Neural progenitor cell (in vitro differentiated cells): ENCODE measurements around the genes PARD3 and CREM.

GRCh38 chr10:34750813-34751326 lies 64.2 kb downstream of the PARD3 start:
- RAMPAGE, long total RNA: no peak

DNA sequence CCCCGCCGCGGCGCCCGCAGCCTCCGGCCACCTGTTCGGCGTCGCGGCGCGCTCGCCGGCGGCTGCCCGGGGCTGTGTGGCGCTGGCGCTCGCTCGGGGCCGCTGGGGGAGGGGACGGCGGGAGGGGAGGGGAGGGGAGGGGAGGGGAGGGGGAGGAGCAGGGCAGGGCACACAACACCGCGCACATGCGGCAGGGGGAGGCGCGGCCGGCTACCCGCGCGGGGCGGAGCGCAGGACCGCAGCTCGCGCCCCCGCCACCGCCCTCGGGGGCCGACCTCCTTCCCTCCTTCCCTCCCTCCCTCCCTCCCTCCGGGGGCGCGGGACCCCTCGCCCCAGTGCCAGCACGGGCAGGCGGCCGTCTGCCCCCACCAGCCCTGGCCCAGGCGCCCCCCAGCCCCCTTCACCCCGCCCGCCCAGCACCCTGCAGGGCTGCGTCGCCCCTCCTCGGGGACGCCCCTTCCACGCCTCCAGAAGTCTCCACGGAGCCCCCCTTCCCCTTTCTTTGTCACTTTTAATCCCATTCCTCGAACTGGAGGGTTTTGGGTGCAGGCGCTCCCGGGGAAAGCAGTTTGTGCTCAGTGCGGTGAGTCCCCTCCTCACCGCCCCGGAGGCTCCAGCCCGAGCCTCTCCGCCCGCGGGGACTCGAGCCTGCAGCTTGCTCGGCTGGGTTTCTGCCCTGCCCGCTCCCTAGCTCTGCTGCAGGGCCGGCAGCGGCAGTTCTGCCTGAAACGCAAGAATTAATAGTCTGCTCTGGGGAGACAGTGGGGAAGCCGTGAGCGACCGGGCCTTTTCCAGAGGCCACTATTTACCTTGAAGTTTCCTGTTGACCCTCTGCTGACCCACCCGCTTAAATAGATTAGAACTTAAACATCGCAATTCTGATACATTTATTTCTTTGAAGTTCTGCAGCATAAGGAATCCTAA lies at the start of gene PARD3:
TSS of gene PARD3 (minus strand) at position 78 of the 924 bp plus-strand sequence.
- RAMPAGE, long total RNA: no peak

DNA sequence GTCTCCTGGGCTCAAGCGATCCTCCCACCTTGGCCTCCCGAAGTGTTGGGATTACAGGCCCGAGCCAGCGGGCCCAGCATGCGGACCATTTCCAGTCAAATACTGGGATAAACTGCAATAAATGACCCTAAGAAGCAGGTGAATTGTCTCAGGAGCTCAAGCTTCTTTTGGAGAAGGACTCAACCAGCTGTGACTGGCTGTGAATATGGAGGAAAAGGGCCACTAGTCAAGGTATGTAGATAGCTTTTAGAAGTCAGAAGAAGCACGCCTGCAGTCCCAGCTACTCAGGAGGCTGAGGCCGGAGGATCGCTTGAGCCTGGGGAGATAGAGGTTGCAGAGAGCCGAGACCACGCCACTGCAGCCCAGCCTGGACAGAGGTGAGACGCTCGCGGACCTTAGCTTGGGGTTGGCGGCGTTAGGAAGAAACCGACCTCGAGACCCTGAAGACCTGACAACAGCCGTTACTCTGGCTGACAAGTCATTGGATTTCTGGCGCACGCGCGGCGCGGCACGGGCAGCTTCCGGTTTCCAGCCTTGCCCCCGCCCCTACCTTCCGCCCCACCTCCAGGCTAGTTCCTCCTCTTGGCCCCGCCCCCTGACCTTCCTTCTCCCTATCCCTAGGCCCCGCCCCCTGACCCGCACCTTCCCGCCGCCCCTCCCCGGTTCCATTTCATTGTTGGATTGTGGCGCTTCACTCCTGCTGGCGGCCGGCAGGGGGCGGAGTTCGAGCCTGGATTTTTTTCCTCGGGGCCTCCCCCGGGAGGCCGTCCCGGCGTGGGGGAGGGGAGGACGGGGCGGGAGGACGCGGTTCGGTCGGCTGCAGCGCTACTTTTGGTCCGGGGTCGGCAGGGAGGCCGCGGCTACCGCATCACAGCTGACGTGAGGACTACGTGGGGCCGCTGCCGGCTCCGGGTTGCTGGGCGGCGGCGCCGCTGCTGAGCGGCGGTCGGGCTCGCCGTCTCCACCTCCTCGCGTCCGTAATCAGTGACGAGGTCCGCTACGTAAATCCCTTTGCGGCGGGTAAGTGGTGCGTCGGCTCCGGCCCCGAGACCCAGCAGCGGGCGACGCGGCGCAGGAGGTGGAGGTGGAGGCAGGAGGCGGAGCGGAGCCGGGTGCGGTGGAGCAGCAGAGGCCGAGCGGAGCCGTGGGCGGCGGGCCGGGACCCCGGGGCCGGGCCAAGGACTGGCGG lies at the start of gene CREM:
TSS of gene CREM (plus strand) at position 673 of the 1,189 bp plus-strand sequence.
- RAMPAGE, long total RNA: no peak

DNA sequence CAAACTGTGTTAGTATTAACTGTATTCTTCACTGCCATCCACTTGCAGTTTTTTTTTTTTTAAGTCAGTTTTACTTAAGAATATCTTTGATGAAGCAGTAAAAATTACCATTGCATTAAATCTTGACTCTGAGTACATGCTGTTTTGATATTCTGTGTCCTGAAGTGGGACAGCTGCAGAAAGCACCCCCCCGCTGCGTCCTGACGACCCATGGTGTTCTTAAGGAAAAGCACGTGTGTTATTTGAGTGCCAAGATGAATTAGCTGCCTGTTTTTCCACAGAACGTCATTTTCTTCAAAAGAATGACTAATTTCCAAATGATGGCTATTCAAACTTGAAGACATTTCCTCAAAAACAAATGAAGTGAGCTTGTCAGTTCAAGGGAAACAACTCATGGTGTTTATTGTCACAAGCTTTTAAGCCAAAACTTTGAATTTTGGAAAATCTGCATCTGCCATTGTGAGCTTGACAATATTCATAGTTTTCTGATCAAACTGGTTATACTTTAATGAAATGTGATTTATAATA lies 45.9 kb downstream of the CREM start:
- RAMPAGE, long total RNA: no peak

- RAMPAGE, long total RNA: no peak
Observed at GRCh38 chr10:35212633-35213360, 86.2 kb downstream of the CREM start.

DNA sequence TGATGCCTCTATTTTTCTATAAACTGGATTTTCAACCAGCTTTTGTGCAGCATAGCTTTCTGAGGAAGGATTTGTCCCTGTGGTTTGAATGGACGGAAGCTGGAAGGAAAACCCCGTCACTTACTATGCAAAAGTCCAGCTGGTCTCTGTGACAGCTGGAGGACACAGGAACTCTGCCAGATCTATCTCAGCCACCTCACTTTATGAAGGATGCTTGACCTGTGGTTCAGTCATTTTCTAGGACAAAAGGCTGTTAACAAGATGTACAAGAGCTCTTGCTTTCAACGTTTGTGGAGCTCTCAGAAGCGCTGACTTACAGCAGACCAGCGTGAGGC lies 90.8 kb downstream of the CREM start:
- RAMPAGE, long total RNA: no peak

DNA sequence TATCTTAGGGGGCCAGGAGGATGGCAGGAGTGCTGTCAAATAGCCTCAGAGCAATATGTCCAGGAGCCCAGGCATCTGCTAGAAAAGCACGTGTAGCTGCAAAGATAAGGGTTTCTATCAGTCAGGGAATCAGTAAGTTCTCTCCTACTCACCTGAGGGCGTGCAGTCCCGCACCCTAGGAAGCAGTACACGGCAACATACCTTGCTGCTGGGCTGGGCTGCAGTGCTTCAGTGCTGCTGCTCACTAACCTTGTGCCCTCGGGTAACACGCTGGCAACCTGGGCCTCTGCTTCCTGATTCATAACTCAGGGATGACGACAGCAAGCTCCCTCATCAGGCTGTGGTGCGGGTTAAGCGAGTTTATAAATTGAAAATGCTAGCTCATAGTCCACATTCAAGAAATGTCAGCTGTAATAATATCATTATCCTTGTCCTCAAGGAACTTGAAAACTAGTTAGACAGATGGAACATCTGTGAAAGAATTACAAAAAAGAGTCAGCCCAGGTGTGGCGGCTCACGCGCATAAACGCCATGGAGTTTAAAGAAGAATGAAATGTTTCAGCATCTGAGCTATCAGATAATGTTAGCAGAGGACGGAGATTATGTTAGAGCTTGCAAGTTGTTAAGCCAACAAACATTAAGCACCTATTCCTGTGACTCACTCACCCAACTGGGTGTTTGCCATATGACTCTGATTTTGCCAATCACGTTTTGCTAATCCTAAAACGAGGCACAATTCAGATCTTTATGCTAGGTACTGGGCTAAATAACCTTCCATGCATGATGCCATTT lies 29.3 kb upstream of the CCNY start:
- RAMPAGE, long total RNA: no peak

GRCh38 chr10:35313479-35313979 lies 22.8 kb upstream of the CCNY start:
- RAMPAGE, long total RNA: no peak

GRCh38 chr10:35406638-35407466 lies 70.5 kb downstream of the CCNY start:
- RAMPAGE, long total RNA: no peak

- RAMPAGE, long total RNA: no peak
Observed at GRCh38 chr10:35422298-35422834, 86.1 kb downstream of the CCNY start.

- RAMPAGE, long total RNA: no peak
Observed at GRCh38 chr10:35444381-35445418, 108.4 kb downstream of the CCNY start.

GRCh38 chr10:35469973-35470434 lies 133.7 kb downstream of the CCNY start:
- RAMPAGE, long total RNA: no peak

DNA sequence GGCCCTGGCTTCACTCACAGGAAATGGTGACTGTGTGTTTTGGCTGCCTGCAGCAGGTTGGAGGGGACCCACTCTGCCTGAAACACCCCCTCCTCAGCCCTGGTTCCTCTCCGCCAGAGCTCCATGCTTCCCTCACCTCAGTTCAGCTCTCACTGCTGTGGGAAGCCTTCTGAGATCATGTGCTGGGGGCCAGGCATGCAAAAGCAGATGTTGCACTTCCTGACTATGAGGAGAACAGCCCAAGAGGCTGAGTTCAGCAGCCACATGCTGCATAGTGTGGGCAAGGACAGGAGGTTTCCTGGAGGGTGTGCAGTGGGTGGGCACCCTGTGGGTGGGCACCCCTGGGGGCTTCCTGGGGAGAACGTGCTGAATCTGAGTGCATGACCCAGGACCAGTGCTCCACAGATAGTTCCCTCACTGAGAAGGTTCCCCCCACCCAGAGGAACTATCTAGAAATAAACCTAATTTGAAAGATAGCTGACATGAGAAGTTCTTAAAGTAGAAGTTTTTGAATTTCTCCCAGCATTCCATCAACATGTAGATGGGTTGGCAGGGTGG lies 40.4 kb upstream of the GJD4 start:
- RAMPAGE, long total RNA: no peak

- RAMPAGE, long total RNA: no peak
Observed at GRCh38 chr10:37728337-37728672, 129.1 kb downstream of the ZNF248 start.

GRCh38 chr10:37995201-37995781 lies 15.2 kb upstream of the ZNF33A start:
- RAMPAGE, long total RNA: no peak

GRCh38 chr10:38028890-38029306 lies 18.4 kb downstream of the ZNF33A start:
- RAMPAGE, long total RNA: no peak

DNA sequence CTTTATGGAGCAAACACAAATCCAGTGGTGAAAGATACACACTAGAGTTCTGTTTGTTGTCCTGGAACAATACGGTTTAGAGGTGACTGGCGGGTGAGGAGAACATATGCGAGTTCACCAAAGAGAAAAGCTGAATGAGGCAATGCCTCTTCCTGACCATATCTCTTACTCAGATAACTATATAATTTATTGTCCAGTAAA lies 513.5 kb downstream of the ZNF33B start:
- RAMPAGE, long total RNA: no peak

GRCh38 chr10:42792586-42793206 lies 10.1 kb downstream of the BMS1 start:
- RAMPAGE, long total RNA: no peak

- RAMPAGE, long total RNA: no peak
Observed at GRCh38 chr10:42864534-42864919, 81.9 kb downstream of the BMS1 start.

GRCh38 chr10:42875758-42876259 lies 93.2 kb downstream of the BMS1 start:
- RAMPAGE, long total RNA: no peak